Smooth muscle cell (in vitro differentiated cells): ENCODE measurements around a stretch of chr1.

- RAMPAGE, long total RNA: no peak
These were observed 1.7 kb downstream of the CD101 start for GRCh38 chr1:117003216-117003608.

DNA sequence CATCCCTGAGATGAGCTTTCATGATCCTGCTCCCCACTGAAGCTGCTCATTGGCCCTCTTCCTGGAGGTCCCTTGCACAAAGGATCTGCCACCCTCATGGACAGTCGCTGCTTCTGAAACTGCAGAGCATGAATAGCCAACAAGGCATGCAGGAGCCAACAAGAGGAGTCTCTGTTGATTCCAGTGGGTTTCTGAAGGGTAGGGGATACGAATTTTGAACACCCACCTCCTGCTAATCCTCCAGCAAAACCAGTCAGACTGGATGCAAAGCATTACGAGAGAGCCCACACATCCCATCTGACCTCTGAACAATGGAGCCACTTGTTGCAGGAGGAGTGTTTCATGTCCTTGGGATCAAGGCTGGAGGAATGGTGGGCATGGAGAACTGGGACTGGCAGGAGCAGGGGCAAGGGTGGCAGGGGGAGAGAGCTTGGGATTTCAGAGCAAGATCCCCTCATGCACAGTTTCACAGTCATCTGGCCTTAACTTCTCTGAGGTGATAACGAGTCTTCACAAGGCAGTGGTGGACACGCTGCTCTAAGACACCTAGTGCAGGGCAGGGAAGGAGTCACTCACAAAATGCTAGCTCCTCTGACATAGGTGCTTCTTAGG, 1.6 kb downstream of the VTCN1 start:
- RAMPAGE, long total RNA: no peak

- RAMPAGE, long total RNA: no peak
These were observed 38.2 kb downstream of the MAN1A2 start for GRCh38 chr1:117405379-117405994.

DNA sequence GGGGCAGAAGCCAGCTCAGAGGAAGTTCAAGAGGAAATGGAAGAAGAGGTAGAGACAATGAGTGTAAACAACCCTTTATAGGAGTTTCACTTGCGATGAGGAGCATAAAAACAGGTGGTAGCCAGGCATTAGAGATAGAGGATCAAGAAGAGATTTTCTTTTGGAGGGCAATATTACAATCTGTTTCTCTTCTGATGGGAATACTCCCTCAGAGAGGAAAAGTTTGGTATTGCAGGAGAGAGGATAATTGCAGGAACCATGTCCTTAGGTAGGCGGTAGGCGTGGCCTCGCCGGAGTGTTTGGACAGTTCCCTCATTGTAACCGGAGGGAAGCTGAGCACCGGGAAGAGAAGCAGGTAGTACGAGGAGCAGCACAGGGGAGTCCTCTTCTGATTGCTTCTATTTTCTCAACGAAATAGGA, 68.4 kb upstream of the TENT5C start:
- RAMPAGE, long total RNA: no peak

GRCh38 chr1:117631173-117631419, 25.2 kb downstream of the TENT5C start:
- RAMPAGE, long total RNA: no peak

GRCh38 chr1:117660811-117661571, 55.1 kb downstream of the TENT5C start:
- RAMPAGE, long total RNA: no peak

DNA sequence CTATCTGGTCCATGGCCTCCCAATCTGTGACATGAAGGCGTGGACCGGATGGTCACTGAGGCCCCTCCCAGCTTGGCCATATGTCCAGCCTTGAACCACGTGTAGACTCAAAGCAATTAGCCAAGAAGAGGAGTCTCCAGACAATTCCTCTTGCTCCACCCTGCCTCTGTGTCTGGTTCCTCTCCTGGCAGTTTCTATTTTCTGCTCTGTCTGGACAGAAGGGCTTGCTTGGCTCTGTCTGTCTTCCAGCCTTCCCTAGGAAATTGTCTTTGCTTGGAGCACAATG, 66.0 kb downstream of the TENT5C start:
- RAMPAGE, long total RNA: no peak

DNA sequence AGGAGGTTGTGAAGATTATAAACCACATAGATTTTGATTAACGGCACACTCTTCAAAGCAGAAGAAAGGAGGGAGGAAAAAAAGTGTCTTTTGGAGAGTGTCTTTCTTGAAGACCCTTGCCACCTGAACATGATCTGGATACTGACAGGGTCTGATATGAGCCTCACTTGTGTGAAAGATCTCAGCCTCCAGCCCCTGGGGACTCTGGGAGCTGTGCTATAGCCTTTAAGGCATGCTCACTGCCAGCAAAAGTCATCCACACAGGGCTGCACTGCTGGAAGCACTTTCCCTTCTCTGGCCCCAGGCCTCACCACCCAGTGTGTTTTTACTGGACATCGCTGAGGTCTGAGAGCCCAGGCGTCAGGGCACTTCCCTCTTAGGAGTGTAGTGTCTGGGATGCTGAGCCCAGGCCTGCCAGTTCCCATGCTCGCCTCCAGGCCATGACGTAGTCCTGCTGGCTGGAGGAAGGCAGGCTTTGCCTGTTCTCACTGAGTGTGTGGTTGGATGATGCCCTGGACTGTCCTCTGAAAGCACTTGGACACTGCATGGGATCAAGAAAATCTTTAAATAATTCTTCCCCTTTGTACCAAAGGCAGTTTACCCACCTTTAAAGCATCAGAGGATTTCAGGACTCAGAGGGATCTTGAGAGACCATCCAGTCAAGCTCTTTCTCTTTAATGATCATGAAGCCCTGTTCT, 101.2 kb downstream of the GDAP2 start:
- RAMPAGE, long total RNA: no peak

DNA sequence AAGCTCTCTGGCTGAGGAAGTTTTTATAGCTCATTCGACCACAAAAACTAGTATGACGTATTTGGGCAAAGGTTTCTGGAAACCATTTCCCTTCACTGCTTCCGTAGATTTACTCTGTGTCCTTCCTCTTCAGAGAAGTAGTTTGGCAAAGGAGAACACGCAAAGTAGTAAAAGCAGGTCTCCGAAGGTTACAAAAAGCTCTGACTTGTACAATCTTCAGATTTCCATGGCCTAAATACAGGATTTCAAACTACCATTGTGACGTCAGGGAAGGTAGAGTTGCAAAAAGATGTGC, 145.2 kb downstream of the TBX15 start:
- RAMPAGE, long total RNA: no peak

DNA sequence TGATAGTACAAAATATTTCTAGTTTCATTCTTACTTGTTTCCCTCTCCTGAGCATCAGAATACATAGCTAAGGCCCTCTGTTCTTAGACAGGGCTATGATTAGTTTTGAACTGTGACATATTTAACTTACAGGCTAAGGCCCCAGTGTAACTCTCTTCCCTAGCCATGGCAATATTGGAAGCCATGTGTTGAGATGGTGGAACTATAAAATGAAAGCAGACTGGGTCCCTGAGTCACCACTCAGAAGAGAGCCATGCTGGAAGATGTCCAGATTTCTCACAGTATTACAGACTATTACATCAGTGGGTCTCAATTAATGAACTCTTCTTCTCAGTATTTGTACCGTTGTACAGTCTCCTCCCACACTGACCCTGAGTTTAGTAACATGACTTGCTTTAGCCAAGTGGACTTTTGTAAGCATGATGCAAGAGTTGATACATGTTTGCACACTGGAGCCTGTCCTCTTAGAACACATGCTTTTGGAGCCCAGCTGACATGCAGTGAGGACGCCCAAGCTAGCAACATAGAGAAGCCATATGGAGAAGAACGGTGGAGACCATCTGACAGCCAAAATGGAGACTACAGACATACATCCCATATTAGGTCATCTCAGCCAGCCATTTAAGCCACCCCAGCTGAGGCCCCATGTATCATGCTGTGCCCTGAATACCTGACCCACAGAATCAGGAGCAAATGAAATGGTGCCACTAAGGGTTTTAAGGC, 24.6 kb downstream of the TBX15 start:
- RAMPAGE, long total RNA: no peak

GRCh38 chr1:119008895-119009522, 20.9 kb upstream of the TBX15 start:
- RAMPAGE, long total RNA: no peak

- RAMPAGE, long total RNA: no peak
These were observed 58.7 kb upstream of the TBX15 start for GRCh38 chr1:119046681-119047470.

- RAMPAGE, long total RNA: no peak
These were observed 59.9 kb downstream of the WARS2 start for GRCh38 chr1:119080387-119081176.

DNA sequence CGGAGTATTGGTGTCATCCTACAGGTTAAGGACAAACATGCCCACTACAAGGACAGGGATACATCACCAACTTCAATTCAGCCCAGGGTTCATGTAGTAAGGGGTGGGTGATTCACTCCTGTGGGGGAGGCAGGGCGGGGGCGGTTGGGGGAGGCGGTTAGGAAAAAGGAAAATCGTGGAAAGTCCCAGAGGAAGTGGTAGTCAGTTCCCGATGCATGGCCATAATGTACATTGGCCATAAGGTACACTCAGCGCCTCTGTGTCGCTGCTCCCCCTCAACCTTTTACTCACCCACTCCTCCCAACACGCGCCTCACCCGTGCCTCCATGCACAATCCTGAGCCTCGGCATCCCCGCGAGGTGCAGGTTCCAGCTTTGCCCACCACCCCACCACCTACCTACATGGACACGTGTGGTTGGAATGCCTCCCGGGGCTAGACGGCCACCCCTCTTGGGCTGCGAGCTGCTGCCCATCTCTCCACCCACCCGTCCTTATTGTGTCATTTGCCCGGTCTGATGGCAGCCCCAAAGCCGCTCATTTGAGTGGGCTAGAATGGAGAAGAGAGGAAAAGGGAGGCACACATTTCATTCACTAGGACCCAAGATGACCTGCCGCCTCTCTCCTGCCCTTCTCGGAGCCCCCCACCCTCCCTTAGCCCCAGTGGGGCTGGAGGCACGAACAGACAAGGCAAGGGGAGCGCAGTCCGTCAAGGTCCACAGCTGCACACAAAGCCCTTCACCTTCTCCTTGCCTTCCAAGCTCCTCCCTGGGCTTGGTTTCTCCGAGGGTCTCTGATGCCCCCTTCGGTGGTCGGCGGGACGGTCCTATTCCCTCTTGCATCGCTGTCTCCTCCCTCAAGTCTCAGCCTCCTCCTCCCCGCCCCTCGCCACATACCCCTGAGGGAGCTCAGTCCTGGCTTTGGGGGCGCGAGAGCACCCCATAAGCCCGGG, 840 bp downstream of the ZNF697 start:
- RAMPAGE, long total RNA: no peak

DNA sequence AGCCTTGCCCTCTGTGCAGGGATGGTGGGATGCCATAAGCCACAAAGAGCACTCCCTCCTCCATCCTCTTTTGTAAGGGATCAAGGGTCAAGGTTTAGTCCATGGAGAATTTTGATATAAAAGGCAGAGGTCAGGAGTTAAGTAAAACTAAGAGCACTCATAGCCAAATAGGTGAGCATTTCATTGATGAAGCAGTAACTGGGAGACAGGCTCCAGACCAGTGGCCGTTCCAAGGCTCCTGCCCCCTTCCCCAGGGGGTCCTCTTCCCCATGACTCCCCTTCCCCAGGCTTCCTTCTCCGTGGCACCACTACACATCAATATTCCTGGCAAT, 17.5 kb downstream of the PHGDH start:
- RAMPAGE, long total RNA: no peak

DNA sequence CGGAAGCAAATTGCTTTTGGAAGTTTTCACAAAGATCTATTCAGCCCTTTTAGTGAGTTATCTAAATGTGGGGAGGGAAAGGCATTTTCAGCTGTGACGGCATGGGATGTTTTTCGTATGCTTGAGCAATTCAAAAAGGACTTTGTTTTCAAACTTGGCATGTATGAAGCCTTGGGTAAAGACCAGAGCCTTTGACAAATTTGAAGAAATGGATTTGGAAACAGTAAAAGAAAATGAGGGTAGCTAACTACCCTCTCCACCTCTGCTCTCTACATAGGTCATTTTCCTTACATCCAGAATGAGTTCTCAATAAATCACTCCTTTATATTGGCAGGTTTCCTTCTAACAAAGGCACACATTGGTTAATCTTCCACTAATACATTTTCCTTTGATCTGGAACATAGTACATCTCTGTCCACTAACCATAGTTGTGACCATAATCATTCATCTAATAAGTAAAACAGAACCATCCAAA, 66.1 kb upstream of the ADAM30 start:
- RAMPAGE, long total RNA: no peak

- RAMPAGE, long total RNA: no peak
These were observed 74.2 kb upstream of the NBPF8 start for GRCh38 chr1:120340504-120341230.

GRCh38 chr1:120461113-120461435, 46.2 kb downstream of the NBPF8 start:
- RAMPAGE, long total RNA: no peak

GRCh38 chr1:120464206-120464696, 49.4 kb downstream of the NBPF8 start:
- RAMPAGE, long total RNA: no peak

DNA sequence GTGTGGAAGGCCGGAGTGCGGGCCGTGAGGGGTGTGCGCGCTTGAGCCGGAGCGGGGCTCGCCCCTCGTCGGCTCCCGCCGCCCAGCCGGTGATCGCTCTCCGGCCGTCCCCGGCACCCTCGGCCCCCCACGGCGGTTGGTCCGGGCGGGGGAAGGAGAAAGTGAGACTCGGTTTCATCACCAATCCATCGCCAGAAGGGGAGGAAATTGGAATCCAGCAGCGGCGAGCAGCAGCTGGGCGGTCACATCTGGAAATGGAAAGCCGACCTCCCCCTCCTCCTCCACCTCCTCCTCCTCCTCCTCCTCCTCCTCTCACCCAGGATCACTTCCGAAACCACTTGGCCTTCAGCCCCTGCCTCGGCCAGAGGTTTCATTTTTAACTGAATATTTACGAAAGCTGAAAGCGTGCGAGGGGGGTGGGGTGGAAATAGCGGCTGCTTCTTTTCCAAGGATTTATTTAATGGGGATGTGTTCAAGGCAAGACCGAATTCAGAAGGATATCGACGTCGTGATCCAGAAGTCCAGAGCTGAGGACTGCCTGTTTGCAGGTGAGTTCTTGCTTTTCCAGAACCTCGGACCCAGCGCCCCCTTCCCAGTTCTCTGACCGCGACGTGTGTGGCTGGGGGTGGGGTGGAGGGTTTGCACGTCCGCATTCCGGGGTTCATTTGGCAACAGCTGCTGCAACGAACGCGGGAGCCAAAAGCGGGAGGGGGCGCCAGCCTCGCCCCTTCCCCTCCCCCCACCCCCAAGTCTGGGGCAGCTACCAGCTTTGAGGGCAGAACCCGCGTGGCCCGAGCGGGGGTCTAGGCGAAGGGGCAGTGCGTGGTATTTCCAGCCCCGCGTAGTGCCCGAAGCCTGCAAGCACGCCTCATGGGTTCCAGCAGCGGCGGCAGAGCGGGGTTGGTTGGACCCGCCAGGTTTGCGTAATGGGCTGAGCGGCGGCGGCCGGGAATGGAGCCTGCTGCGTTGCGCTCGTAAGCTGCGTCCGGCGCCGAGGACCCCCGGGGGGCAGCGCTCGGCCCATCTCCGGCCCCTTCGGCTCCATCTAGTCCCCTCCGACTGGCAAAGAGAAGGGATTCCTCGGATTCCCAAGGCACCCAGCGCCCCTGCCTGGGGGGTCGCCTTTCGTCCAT, 23.7 kb downstream of the PPIAL4A start:
- RAMPAGE, long total RNA: start-site peak on the plus strand centred at position 131 of the sequence, 213 bp wide, 23 and 37 reads in 2 replicates